GM23338 (cell line): ENCODE measurements around a stretch of chr9.

DNA sequence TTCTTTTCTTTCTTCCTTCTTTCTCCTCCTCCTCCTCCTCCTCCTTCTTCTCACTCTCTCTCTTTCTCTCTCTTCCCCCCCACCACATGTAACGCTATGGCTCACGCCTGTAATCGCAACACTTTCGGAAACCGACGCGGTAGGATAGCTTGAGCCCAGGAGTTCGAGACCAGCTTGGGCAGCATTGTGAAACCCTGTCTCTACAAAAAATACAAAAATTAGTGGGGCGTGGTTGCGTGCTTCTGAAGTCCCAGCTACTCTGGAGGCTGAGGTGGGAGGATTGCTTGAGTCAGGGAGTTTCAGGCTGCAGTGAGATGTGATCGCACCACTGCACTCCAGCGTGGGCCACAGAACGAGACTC, 745 bp upstream of the GLDC start:
- PRO-cap = unidirectional peak, plus-strand start at position 121 of the sequence
- RAMPAGE, long total RNA = no peak

GRCh38 chr9:6715966-6717138, 41.4 kb upstream of the KDM4C start:
- PRO-cap = bidirectional peak, plus-strand start at chr9:6716178, minus-strand start at chr9:6716115; bidirectional peak, plus-strand start at chr9:6716666, minus-strand start at chr9:6716390
- RAMPAGE, long total RNA = no peak

- PRO-cap = no peak
- RAMPAGE, long total RNA = no peak
These were observed 296.2 kb downstream of the KDM4C start for GRCh38 chr9:7053945-7054452.

DNA sequence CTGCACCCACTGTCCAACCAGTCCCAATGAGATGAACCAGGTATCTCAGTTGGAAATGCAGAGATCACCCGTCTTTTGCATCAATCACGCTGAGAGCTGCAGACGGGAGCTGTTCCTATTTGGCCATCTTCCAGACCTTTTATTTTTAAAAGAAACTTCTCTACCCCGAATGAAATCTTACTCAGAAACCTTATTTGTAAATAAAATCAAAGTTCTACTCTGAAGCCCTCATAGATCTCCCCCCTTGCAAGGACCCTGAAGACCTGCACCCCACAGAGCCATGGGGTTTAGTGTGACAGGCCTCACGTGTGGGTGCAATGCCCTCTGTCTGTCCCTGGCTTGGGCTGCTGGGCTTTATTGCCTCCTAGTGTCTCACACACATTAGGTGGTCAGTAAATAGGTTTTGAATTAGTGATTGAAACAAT, 403.6 kb downstream of the KDM4C start:
- PRO-cap = no peak
- RAMPAGE, long total RNA = no peak

DNA sequence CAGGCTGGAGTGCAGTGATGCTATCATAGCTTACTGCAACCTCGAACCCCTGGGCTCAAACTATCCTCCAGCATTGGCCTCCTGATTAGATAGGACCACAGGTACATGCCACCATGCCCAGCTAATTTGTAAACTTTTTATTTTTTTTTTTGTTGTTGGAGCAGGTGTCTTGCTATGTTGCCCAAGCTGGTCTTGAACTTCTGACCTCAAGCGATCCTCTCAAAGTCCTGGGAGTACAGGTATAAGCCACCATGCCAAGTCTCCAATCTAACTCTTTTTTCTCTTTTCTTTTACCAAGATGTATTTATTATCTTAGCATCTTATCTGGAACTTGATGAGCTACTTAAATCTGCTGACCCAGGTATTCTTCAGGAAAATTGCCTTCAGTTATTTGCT, 158.1 kb upstream of the DMAC1 start:
- PRO-cap = no peak
- RAMPAGE, long total RNA = no peak

GRCh38 chr9:7983467-7984141, 184.0 kb upstream of the DMAC1 start:
- PRO-cap = no peak
- RAMPAGE, long total RNA = no peak

- PRO-cap = no peak
- RAMPAGE, long total RNA = no peak
These were observed 258.6 kb upstream of the DMAC1 start for GRCh38 chr9:8058243-8058442.

DNA sequence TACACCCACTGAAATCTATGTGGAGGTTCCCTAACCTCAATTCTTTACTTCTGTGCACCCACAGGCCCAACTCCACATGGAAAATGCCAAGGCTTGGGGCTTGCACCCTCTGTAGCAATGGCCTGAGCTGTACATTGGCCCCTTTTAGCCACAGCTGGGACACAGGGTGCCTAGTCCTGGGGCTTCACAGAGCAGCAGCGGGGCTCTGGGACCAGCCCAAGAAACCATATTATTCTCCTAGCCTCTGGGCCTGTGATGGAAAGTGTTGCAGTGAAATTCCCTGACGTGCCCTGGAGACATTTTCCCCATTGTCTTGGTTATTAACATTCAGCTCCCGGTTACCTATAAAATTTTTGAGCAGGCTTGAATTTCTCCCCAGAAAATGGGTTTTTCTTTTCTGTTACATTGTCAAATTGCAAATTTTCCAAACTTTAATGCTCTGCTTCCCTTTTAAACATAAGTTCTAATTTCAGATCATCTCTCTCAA, 206.5 kb upstream of the PTPRD start:
- PRO-cap = no peak
- RAMPAGE, long total RNA = no peak

- PRO-cap = no peak
- RAMPAGE, long total RNA = no peak
These were observed 792.2 kb upstream of the TYRP1 start for GRCh38 chr9:11901072-11901316.

DNA sequence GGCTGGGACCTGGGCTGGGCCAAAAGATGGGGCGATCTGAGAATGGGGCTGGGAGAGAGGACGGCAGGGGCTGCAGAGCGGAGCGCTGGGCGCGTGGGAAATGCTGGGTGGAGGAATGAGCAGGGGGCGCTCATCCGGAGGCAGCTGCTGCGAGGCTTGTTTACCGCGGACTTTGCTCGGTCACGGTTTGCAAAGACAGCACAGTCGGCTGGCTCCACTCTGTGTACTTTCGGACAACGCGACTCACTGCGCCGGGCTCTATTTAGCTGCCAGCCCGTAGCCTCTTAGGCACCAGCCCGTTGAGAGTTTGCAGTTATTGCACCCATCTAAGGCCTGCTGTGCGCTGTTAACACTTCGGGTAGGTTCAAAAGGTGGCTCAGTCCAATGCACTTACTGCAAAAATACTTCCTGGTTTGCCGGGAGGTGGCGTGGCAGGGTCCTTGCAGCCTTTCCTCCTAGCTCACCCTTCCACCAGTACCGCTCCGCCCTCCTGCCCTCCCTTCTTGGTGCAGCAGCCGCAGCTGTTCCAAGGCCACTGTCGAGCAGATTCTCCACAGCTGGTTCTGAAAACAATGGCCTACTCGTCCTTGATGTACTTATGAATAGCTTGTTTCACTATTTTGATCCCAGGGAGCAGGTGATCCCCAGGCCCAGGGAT, 1.4 kb downstream of the LURAP1L start:
- PRO-cap = bidirectional peak, plus-strand start at position 211 of the sequence, minus-strand start at position 174 of the sequence
- RAMPAGE, long total RNA = no peak

GRCh38 chr9:12776711-12777073, 1.9 kb downstream of the LURAP1L start:
- PRO-cap = no peak
- RAMPAGE, long total RNA = no peak

DNA sequence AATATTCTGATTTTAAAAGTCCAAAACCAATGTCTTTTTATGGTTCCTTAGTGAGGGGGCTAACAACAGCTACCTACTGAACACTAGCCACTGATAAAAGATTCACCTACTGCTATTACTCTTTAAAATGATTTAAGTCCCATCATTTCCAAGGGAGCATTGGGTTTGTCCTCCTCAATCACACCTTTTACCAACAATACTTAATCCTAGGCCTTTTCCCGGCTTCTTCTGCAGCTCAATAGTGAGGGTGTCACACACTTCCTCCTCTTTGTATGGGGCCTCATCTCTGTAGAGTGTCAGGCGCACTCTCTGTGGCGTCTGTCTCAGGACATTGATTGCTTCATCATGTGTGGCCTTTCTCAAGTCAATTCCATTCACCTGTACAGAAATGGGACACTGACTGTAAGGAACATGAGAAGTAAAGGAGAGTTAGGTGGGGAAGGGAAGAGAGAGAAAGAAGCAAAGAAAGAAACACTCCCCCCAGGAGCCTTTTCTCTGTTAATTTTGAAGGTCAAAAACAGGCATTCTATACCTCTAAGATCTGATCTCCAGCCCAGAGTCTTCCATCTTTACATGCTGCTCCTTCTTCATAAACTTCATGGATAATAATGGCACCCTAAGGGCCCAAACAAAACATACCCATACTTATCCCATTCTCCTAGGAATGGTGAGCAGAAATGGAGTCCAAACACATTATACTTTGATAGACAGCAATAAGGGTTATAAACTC, 157.8 kb downstream of the MPDZ start:
- PRO-cap = no peak
- RAMPAGE, long total RNA = no peak

GRCh38 chr9:13139481-13140380, 139.8 kb downstream of the MPDZ start:
- PRO-cap = no peak
- RAMPAGE, long total RNA = no peak

DNA sequence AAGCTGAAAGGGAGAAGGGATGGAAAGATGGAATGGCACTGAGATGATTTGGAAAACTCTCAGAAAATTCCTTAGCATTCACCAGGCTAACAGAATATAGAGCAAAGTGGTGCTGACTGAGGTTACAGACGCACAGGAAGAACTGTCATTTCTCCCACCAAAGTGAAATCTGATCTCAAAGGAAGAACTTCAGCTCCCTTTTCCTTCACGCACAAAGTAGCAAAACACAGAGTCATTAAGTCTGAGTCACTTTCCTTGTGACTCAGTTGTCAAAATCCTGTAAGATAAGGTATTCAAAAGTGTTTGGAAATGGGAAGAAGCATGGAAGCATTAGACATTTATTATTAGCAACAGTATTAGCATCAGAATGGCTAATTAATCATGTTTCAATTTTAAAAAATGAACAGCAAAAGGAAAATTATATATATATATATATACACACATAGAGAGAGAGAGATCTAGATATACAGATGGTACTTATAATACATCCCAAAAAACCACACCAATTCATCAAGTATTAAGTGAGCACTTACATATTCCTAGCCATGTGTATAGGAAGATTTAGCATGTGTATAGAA, 11.7 kb downstream of the MPDZ start:
- PRO-cap = no peak
- RAMPAGE, long total RNA = no peak

DNA sequence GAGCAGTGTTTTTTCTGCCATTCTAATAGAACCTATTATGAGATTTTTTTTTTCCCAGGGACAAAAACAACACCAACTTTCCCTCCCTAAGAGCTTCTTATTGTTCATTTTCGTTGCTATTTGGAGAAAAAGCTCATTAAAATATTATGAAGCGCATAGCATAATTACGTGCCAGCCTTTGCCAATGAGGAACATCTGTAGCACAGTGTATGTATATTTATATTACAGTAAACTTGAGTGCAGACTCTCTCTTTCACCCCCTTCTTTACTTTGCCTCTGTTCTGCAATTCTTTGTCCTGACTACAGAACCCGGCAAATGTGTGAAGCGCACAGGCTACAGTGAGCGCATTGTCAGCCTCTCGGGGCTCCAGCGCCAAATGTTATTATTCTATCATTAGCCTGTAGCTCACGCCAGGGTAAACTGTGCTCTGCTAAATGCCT, 163.8 kb upstream of the MPDZ start:
- PRO-cap = no peak
- RAMPAGE, long total RNA = no peak

DNA sequence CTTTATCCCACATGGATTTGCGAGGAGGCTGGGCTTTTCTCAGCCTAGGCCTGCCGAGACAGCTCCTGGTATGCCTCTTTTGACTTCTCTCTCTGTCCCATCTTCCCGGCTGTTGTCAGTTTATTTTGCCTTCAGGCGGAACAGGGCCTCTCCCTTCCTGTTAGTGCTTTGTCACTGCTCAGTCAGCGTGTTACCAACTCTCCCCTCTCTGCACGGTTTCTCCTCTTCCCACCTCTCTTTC, 234.2 kb upstream of the MPDZ start:
- PRO-cap = unidirectional peak, plus-strand start at position 118 of the sequence; unidirectional peak, plus-strand start at position 160 of the sequence
- RAMPAGE, long total RNA = no peak

DNA sequence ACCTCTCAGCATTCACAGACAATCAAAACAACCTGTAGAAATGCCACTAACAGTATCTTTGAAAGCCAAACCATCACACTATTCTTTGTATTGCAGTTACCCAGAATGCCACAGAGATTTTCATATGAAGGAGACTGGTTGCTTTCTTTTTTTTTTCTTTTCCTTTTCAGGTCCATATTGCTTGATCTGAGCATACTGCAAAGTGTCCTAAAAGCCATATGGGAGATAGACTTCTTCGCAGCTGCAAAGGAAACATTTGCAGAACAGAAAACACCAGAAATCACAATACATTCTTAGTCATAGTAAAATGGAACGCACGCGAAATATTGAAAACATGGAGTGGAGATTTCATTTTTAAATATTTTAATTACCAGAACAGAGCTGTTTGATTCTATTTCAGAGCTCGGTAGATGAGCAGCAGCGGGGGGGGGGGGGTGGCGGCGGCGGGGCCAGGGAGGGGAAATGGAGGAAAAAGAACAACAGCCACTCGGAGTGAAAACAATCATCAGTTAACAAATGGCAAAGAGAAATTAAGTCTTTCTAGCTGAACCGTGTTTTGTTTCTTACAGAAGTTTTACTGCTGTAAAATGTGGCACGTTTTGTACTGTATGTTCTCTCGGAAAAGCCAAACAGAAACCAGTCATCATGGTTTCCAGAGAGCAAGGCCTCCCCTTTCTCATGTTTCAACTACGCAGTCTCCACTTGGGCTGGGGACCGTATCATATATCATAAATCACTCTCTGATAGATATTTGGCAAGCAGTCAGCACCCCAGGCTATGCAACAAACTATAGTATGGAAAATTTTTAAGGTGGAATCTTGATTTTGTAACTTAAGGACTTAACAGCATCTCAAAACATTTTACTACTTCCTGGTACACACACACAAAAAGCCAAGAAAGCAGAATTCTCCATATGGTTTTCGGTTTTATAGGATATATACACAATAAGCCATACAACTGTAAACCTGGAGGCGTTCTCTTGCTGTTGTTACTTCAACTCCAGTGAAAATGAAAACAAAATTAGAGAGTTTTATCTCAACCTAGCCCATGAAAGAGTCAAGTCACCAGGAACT, 283.8 kb downstream of the NFIB start:
- PRO-cap = no peak
- RAMPAGE, long total RNA = no peak

DNA sequence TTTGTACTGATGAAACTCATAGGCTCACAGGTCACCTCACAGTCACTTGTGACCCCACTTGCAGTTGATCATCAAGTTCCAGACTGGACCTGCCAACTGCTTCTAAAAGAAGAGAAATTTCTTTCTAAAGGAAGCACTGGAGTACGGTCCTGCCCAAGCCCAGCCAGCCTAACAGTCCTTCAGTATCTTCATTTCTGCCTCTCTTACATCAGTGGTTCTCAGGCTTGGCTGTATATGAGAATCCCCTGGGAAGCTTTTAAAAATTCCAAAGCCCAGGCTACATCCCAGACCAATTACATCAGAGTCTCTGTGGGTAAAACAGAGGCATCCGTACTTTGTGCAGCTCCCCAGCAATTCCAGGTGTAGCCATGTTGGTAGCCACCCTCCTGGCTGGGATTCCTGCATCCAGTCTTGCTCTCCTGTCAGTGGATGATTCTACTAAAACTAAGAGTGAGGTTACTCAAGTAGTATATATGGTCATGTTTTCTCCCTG, 282.1 kb downstream of the NFIB start:
- PRO-cap = no peak
- RAMPAGE, long total RNA = no peak

DNA sequence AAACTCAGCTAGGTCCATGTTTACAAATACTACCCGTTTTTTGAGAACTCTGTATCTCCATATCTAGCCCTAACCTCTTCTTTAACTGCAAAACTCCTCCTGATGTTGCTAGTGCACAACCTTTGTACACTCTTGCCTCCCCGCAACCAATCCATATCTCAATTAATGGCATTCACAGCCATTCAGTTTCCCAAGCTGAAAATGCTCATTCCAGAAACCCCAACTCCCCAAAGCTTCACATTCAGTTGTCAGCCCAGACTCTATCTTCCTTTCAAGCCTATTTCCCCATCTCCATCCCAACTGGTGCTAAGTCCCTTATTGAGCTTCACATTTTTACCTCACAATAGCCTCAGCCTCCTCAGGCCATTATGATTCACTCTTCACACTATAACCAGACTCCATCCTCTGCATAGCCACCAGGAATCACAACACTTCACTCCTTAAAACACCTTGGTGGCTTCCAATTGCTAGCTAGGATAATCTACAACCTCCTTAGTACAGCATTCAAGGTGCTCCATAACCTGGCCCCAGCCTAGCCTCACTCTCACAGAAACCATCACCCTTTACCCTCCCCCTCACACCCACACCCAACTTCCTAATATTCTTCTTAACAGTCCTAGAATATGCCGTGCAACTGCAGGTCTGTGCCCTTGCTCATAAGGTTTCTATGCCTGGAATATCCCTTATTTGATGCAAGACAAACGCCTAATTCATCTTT, 113.0 kb downstream of the NFIB start:
- PRO-cap = no peak
- RAMPAGE, long total RNA = no peak

- PRO-cap = no peak
- RAMPAGE, long total RNA = no peak
These were observed 2.1 kb downstream of the NFIB start for GRCh38 chr9:14311853-14312295.